Metastatic Breast Carcinoma in the Ovary (tissue), 3 donors: ENCODE results near the gene RNPEP.

DNA sequence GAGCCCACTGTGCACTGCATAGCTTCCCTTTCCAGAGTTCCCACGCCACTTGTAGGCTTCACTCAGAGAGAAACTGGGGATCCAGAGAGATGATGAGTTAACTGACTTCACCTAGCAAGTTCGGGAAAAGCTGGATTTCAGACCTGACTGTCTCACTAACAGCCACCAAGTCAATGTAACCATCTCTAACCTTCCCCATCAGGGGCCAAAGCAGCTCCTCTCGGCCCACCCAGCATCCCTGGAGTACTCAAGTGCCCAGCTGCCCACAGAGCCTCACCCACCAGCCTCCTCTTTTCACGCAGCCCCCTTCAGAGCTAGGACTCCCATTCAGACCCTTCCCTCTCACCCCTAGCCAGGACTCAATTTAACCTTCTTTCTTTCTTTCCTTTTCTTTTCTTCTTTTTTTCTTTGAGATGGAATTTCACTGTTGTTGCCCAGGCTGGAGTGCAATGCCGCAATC is 15.2 kb downstream of the SHISA4 start:
- PRO-cap, 3 experiments = no peak in any of the 3 experiments

DNA sequence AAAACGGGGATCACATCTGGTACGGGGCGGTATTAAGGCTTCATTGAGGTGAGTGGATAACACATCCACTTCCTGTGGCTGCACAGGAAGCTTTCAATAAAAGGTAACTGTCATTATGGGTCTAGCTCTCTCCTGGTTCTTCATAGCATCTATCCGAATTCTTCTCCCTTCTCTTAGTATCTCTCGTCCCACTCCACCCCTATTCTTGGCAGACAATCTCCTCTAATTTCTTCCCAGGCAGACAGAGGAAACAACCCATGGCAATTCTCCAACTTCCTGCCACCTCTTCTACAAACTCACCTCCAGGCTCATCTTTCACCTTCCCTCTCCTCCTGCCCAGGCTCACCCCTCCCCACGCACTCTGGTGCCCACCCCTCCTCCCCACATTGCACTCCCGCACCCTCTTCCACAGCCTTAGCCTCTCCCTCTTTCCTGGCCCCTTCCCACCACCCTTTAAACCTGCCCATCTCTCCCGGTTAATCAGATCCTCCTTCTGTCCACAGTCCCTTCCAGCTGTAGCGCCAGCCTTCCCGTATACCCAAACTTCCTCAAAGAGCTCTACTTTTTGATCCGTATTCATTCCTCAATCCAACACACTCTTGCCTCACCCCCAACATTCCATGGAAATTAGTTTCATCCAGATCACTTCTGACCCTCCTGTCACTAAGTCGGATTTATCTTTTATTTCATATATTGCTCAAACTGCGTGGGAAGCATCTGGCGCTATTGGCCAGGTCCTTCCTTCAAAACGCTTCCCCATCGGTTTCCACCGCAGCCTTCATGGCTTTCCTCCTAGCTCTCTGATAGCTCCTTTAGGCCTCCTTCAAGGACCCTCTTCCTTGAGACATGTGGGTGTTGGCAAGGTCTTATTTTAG is 25.9 kb downstream of the SHISA4 start:
- PRO-cap, 3 experiments = no peak in any of the 3 experiments

- PRO-cap, 3 experiments = no peak in any of the 3 experiments
Observed at GRCh38 chr1:201917332-201918246, 28.8 kb downstream of the LMOD1 start.

GRCh38 chr1:201944503-201945043 is 1.8 kb downstream of the LMOD1 start:
- PRO-cap, 3 experiments = no peak in any of the 3 experiments

DNA sequence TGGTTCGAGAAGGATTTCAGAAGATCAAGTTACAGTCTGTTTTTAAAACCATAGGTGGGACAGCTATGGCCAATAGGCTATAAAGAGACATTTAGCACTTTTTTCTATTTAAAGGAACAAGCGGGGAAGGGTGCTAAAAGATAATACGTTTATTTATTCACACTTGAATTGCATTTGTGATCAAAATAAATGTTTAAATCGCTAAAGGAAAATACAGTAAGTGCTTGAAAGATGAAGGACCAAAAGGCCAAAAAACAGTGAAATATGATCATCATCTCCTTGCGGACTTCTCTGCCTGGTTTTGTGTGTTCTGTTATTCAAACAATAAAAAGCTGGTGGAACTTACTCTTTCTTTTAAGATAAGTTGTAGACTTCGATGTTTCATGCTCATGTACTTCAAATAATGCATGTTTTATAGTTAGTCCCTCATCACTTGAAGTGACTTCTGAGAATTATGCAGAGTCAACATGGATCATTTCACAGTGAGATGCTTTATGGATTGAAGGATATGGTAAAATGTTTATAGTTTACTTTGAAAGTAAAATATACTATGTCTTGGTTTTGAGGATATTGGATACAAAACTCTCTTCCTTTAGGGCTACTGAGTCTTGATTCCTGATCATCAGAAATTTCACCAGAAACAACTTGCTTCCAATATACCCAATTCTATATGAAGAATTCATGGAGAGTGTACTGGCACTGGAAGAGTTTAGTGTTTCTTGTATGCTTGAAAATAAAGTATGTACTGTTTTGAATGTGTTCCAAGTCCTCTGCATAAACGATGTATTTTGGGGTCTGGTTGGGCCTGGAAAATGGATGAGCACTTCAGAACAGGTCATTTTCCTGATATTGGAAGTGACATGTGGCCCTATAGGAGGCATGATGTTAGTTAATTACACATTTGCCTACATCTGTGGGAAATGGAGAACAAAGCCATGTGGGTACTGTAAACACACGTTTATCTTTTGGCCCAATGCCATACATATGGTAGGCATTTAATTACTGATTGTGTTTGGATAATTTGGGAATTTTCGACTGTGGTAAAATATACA is 12.5 kb upstream of the RNPEP start:
- PRO-cap, 3 experiments = no peak in any of the 3 experiments

- PRO-cap, 3 experiments = peak in 3 of 3 experiments; most common plus-strand start chr1:201982683 (in 3); most common minus-strand start chr1:201982550 (in 1)
Observed at GRCh38 chr1:201982433-201982824, at the start of gene RNPEP. TSS of gene RNPEP (plus strand) at chr1:201982648.

DNA sequence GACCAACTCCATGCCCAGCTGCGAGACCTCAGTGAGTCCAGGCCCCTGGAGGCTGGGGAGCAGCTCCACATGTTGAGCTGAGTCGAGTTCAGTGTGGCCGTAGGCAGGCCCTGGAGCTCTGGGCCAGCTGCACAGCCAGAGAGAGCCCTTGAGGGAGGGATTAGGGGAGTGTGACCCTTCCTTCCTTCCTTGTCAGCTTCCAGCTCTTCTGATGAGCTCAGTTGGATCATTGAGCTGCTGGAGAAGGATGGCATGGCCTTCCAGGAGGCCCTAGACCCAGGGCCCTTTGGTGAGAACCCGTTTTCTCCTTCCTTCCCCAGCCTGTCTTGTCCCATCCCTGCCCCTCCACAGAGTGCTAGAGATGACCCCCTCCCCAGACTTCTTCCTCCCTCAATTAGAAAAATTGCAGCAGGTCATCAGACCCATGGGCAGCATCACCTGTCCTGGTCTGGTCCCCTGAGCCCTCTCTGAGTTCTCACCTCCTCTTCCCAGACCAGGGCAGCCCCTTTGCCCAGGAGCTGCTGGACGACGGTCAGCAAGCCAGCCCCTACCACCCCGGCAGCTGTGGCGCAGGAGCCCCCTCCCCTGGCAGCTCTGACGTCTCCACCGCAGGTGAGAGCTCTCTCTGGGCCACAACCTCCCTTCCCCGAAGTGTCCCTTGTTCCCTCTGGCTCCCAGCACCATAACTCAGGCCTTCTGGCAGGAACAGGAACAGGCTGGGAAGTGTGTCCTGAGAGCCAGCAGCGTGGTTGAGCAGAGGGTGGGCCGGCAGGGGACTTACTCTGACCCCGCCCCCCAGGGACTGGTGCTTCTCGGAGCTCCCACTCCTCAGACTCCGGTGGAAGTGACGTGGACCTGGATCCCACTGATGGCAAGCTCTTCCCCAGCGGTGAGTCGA is 2.0 kb downstream of the ELF3 start:
- PRO-cap, 3 experiments = peak in 3 of 3 experiments; most common plus-strand start position 220 of the sequence (in 3); most common minus-strand start position 698 of the sequence (in 3)

DNA sequence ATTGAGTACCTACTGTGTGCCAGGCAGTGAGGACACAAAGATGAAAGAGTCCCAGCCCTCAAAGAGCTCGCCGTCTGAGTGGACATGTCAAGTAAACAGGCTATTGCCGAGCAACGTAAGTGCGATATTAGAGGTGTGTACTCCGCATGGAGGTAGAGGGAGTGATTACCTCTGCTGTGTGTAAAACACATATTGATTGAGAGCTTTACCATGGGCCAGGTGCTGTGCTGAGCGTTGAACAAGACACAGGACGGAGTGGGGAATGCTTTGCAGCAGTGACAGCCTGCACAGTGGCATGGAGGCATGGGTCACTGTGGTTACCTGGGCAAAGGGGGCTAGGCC is 49.5 kb upstream of the GPR37L1 start:
- PRO-cap, 3 experiments = no peak in any of the 3 experiments

DNA sequence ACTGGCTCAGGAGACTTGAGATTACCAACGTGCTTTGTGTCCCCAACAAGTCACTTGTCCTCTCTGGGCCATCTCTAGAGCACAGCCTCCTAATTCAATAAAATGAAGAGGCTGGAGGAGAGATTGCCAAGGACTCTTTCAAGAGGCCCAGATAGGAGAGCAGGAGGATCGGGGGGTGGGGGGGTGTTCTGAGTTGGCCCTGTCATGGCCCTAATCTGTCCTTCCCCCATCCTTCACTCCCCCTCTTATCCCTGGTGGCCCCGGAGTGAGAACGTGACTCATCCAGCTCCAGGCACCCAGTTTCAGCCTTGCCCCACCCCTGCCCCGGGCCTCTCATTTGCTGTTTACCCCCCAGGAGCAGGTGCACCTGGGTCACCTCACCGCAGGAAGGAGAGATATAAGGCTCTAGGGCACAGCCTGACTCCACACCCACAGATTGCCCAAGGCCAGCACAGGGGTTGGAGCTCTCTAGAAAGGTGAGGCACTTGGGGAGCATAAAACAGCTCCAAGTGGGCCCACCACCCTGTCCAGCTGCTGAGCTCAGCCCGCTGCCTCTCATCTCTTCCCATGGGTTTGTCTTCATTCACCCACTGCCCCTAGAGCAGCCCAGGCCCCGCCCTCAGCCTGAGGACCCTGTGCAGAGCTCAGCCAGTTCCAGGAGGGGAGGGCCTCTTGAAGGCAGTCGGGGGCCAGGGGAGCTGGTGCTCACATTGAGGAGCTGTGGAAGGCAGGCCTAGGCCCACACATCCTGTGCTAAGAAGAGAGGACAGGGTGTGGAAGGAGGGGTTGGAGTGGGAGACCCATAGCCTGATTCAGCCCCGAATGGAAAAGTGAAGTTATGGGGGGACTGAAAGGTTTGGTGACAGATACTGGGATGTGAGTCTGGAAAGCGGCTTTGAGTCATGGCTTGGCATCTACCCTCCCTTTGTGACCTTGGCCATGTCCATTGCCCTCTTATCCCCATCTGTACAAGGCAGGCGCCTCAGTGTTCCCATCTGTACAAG is 16.3 kb upstream of the GPR37L1 start:
- PRO-cap, 3 experiments = peak in 3 of 3 experiments; most common plus-strand start position 426 of the sequence (in 3); most common minus-strand start position 217 of the sequence (in 1)

DNA sequence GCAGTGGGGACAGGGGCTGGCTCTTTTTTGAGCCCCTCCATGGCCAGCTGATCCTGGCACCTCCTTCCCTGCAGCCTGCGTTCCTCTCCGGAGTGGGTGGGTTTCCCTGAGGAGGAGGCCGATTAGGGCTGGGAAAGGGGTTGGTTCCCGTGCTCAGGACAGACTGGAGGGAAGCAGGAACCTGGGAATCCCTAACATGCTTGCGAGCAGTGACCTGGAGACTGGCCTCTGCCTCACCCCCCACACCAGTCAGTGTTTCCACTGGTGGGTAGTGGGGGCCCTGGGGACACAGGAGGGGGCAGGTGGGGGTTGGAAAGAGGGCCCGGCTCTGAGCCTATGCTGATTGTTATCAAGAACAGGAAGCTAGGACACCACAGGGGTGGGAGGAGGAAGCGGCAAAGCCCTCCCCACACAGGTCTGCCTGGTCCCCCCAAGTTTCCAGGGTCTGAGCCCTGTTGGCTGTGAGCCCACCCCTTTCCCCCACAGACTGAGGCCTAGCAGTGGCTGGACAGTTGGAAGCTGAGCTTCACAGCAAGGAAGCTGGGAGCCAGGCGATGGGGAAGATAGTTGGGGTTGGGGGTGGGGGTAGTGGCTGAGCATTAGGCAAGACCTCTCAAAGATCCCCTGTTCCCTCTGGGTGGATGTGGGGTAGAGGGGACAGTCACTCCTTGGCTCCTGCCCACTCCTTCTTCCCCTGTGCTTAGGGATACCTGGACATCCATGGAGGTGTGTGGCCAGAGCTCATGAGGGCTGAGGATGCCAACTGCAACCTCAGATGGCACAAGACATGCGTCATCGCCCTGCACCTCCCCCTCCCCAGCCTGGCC is 1.7 kb upstream of the PTPN7 start:
- PRO-cap, 3 experiments = no peak in any of the 3 experiments

DNA sequence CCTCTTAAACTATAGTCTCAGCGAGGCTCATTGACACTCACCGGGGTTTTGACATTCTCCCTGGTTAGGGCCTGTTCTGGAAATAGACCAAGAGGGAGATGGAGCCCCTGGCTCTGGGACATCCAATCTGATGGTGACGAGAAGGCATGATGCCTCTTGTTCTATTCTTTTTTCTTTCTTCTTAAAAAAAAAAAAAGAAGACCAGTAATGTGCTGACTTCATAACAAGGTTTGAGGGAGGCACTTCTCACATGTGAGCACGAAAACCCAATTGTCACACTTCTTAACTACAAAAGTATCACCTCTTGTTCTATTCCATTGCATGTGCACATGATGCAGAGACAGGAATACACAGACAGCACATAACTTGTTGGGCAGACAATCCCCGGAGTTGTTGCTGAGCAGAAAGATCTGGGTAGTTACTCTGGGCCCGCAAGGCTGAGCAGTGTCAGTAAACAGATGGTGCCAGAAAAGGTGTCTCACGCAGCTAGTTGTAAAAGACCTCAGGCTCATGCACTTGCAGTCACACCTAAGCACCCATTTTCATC is 3.9 kb downstream of the LGR6 start:
- PRO-cap, 3 experiments = no peak in any of the 3 experiments

DNA sequence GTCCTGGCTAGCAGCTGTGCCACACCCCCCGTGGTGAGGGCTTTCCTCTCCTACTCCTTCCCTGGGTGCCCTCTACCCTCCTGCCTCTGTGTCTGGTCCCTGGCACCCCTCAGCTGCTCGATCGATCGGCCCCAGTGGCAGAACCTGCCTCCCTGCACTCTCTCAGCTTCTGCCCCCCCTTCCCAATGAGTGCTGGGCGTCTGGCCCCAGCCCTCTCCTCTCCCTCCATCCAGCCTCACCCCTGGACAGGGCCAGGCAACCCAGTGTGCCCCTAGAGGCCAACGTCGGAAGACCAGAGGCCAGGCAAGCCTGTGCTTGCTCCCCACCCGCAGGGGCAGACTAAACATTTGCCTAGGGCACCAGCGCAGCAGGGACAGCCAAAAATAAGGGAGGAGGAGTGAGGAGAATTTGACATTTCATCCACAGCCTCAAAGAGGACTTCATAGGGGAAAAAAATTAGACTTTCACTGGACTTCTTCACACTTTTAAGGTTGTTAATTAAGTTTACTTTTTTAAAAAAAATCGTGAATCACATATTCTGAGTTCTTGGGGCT is 43.5 kb downstream of the LGR6 start:
- PRO-cap, 3 experiments = no peak in any of the 3 experiments

- PRO-cap, 3 experiments = peak in 3 of 3 experiments; most common minus-strand start chr1:202472151 (in 3)
Observed at GRCh38 chr1:202471871-202472443, 123.5 kb downstream of the PPP1R12B start.

GRCh38 chr1:202492915-202493338 is 144.4 kb downstream of the PPP1R12B start:
- PRO-cap, 3 experiments = no peak in any of the 3 experiments

DNA sequence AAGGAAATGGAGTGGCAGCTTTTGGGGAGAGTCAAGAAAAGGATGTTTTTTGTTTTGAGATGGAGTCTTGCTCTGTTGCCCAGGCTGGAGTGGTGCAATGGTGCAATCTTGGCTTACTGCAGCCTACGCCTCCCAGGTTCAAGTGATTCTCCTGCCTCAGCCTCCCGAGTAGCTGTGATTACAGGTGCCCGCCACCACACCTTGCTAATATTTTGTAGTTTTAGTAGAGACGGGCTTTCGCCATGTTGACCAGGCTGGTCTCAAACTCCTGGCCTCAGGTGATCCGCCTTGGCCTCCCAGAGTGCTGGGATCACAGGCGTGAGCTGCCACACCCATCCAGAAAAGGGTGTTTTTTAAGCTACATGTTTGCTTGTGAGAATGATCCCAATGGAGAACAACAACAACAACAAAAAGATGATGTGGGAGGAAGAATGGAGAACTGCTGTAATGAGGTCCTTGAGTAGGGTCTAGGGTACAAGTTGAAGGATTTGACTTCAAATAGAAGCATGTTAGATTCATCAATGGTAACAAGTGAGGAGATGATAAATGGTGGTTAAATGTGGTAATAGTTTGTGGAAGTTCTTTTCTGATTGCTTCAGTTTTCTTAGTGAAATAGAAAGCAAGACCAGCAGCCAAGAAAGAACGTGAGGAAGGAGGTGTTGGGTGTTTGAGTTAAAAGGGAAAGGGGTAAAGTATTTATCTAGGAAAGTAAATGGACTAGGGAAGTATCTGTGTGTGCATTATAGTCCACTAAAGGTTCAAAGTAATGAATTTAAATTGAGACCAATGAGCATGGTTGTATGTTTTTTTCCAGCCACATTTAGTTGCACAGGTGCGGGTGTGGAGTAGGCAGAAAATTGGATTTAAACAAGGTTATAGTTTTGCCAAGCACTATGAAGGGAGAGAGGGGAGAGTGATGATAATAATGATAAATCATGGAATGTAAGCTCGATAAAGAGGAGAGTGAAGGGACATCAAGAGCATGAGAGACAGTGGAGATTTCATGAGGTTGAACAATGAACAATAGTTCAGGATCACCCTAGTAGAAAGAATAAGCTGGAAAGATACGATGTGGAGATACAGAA is 177.5 kb downstream of the PPP1R12B start:
- PRO-cap, 3 experiments = no peak in any of the 3 experiments

DNA sequence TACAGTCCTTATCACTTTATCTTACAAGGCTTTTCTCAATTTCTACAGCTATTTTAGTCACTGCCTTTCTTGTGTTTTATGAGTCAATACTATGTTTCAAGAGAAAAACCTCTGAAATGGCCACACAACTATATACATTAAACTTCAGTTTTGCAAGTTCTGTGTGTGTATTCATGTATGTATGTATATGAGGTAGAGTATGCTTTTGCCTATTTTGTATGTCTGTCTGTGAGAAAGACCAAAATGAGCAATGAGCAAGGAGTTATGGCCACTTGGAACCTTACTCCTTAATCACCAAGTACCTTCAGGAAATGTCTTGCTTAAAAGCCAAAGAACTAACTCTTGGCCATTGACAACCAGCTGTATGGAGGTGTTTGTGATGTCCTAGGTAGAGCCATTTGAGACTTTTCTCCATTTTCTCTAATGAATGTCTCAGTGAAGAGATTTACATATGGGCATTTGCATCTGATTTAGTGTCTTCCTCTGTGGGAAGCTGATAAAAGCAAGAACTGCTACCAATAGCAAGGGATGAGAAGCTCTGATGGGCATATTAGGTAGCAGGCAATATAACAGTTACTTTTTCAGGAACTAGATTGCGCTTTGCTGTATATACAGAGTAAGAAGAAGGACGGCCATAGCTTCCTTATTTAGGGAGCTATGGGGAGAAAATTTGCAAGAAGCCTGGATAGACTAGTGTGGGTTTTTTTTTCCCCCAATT is 169.6 kb downstream of the SYT2 start:
- PRO-cap, 3 experiments = no peak in any of the 3 experiments

- PRO-cap, 3 experiments = no peak in any of the 3 experiments
Observed at GRCh38 chr1:202545680-202546191, 164.5 kb downstream of the SYT2 start.

GRCh38 chr1:202546192-202546857 is 163.9 kb downstream of the SYT2 start:
- PRO-cap, 3 experiments = no peak in any of the 3 experiments

DNA sequence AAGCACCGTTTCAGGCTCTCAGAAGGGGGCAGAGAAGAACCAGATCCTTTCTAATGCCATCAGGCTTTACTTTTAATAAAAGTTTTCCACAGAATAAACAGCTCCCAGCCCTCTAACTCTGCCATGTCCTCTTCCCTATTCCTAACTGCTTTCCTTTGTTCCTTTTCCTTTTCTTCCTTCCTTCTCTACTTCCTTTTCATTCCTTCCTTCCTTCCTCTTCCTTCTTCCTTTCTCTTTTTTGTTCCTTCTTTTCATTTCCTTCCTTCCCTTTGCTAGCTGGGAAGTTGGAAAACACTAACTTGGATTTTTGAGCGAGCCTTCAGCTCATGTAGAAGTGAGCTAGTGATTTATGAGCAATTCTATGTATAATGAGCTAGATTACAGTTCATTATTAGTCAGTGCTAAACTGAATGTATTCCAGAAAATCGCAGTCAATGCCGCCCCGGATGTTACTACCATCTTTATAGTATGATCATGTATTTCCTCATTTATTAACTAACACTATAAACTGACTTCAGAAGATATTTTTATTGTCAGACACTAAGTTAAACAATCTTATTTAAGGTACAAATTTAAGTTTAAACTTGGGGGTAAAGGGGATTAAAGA is 46.1 kb downstream of the KDM5B start:
- PRO-cap, 3 experiments = no peak in any of the 3 experiments

DNA sequence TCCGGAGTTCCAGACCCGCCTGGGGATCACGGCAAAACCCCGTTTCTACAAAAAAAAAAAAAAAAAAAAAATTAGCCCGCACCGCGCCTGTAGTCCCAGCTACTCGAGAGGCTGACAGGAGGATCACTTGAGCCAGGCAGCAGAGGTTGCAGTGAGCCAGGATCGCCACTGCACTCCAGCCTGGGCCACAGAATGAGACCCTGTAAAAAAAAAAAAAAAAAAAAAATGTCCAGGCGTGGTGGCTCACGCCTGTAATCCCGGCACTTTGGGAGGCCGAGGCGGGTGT is 380 bp upstream of the KLHL12 start:
- PRO-cap, 3 experiments = peak in 1 of 3 experiments; most common plus-strand start position 130 of the sequence (in 1)